Measurements from ENCODE around the genes CSF2 and P4HA2.

GRCh38 chr5:129902680-129903161 lies 1.5 kb upstream of the CHSY3 start:
CAGE:
- cytosol, long polyA minus RNA: no peak
- cytosol, long polyA plus RNA: no peak
- long polyA plus RNA: no peak
- nucleus, long polyA minus RNA: no peak
- nucleus, long polyA plus RNA: no peak

DNA sequence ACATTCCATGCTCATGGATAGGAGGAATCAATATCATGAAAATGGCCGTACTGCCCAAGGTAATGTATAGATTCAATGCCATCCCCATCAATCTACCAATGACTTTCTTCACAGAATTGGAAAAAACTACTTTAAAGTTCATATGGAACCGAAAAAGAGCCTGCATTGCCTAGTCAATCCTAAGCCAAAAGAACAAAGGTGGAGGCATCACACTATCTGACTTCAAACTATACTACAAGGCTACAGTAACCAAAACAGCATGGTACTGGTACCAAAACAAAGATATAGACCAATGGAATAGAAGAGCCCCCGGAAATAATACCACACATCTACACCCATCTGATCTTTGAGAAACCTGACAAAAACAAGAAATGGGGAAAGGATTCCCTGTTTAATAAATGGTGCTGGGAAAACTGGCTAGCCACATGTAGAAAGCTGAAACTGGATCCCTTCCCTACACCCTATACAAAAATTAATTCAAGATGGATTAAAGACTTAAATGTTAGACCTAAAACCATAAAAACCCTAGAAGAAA lies 84.7 kb downstream of the CDC42SE2 start:
CAGE:
- cytosol, long polyA minus RNA: no peak
- cytosol, long polyA plus RNA: no peak
- long polyA plus RNA: no peak
- nucleus, long polyA minus RNA: no peak
- nucleus, long polyA plus RNA: no peak

DNA sequence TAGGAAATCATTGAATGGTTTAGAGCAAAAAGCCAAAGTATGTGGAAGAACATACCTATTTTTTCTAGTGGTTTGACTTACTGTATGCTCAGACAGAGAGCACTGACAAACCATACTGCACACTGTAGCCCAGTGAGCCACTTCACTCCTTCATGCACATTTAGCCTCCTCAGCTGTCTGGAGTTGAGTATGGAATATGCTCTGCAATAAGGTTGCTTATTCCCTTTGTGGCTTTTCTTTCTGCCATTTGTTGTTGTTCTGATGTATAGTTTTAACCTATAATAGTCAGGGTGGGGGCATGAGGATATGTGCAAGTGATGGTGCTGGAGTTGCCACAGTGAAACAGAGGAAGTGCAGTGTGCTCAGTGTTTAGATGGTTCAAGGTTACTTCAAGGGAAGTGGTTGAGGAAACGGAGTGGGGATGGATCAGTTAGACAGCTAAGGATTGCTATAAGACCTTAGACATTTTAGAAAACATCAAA lies 100.7 kb downstream of the CDC42SE2 start:
CAGE:
- cytosol, long polyA minus RNA: no peak
- cytosol, long polyA plus RNA: no peak
- long polyA plus RNA: no peak
- nucleus, long polyA minus RNA: no peak
- nucleus, long polyA plus RNA: no peak

CAGE:
- cytosol, long polyA minus RNA: no peak
- cytosol, long polyA plus RNA: no peak
- long polyA plus RNA: no peak
- nucleus, long polyA minus RNA: start-site peak on the minus strand at chr5:131504670-131504702, 20 reads
- nucleus, long polyA plus RNA: no peak
Measured at GRCh38 chr5:131504456-131504878, 130.6 kb downstream of the RAPGEF6 start.

DNA sequence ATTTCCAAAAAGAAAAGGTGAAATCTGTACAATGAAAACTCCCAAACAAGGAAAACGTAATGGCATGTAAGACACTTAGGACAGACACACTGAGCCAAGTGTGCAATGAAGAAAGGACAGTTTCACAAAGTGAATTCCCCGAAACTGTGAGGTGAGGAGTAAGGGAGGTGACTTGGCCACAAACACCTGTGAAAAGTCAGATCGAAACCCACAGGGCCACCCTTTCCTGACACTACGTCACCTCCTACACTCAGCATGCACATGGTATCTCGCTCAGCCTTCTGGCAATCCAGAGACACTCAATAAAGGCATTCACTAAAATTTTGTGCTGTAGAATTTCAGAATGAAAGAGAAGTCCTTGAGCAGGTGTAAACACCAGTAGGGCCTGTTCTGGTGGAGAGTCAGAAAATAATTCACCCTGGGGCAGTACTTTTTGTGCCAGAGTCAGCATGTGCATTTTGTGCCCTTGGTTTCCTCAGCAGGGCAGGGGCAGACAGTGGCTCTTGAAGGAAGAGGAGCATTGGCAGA lies 8.8 kb upstream of the ACSL6 start:
CAGE:
- cytosol, long polyA minus RNA: no peak
- cytosol, long polyA plus RNA: no peak
- long polyA plus RNA: no peak
- nucleus, long polyA minus RNA: no peak
- nucleus, long polyA plus RNA: no peak

GRCh38 chr5:132073497-132073911 lies at the start of gene CSF2:
Gene CSF2, plus strand, starts transcription at chr5:132073789.
CAGE:
- cytosol, long polyA minus RNA: start-site peak on the plus strand at chr5:132073795-132073800, 22 reads
- cytosol, long polyA plus RNA: start-site peak on the plus strand at chr5:132073788-132073796, 1,094 and 44 reads in 2 replicates
- long polyA plus RNA: no peak
- nucleus, long polyA minus RNA: start-site peak on the plus strand at chr5:132073799-132073804, 10 reads
- nucleus, long polyA plus RNA: no peak

DNA sequence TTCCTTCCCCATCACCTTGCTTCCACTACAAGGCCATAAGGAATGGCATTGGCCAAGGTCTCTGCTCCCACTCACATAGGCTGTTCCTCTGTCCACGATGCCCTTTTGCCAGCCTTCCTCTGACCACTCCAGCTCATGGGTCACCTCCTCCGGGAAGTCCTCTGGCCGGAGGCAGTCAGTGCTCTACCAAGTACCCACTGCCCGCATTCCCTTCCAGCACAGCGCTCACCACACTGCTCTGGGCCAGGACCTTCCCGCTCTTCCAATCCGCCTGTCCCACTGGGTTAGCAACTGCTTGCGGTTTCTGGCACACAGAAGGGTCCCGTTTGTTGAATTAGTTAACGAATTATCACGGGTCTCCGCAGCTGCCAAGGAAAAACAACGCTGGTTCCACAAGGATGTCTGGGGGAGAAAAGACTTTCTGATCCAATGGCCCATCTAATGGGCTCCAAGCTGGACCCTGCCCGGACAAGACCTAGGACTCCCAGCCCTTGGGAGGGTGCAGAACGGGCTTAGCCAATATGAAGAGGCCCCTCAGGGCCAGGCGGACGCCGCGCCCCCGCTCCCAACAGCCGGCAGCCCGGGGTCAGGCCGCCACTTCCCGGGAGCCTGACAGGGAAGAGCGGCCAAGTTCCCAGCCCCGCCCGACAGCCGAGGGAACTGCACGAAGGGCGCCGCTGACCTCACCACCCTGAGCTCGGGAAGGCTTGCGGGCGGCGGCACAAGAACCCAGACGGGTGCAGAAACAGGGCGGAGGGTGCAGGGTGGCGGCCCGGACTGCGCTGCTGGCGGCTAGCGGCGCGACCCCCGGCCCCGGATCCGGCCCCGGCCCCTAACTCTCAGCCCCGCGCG lies 570 bp downstream of the P4HA2 start:
CAGE:
- cytosol, long polyA minus RNA: no peak
- cytosol, long polyA plus RNA: no peak
- long polyA plus RNA: no peak
- nucleus, long polyA minus RNA: start-site peak on the minus strand centred at position 443 of the sequence, 40 bp wide, 56 reads
- nucleus, long polyA plus RNA: no peak

DNA sequence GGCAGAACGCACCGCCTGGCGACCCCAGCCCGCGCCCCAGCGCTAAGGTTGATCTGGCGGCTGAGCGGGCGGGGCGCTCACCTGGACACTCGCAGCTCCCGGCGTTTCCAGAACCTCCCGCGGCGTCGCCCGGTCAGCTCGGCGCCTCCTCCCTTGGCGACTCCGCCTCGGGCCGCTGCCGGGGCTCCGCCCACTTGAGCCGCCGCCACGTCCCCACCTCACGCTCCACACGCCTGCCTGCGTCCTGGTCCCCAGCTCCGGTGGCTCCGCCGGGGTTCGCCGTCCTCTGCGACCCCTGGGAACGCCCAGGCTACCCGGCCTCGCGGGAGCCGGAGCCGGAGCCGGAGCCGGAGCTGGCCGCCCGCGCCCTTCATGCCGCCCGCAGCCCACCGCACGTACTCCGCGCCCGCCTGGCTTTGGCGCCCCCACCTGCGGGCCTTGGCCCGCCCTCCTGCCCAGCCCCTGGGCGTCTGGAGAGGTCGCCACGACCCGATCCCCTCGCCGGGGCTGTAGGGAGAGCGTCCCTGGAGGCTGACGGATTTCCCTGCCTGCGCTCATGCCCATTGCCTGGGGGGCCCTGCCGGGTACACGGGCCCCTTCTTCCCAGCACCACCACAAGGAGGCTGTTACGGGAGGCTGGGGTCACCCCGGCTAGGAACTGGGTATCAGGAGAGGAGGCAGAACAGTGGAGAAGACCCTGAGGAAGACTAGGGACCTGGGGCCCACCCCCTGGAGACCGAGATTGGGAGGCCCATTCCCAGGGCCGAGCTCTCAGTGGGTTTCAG lies at the start of gene P4HA2:
TSS of gene P4HA2 (minus strand) at position 145 of the 785 bp plus-strand sequence.
CAGE:
- cytosol, long polyA minus RNA: start-site peak on the minus strand centred at position 105 of the sequence, 16 bp wide, 80 reads
- cytosol, long polyA plus RNA: start-site peak on the minus strand centred at position 106 of the sequence, 32 bp wide, 400 and 44 reads in 2 replicates
- long polyA plus RNA: start-site peak on the minus strand centred at position 113 of the sequence, 61 bp wide, 2,517 and 2,182 reads in 2 replicates
- nucleus, long polyA minus RNA: start-site peak on the minus strand centred at position 99 of the sequence, 89 bp wide, 687 reads
- nucleus, long polyA plus RNA: start-site peak on the minus strand centred at position 95 of the sequence, 82 bp wide, 2,075 and 2,710 reads in 2 replicates

CAGE:
- cytosol, long polyA minus RNA: no peak
- cytosol, long polyA plus RNA: no peak
- long polyA plus RNA: no peak
- nucleus, long polyA minus RNA: no peak
- nucleus, long polyA plus RNA: no peak
Measured at GRCh38 chr5:132251178-132251971, 6.1 kb upstream of the PDLIM4 start.

GRCh38 chr5:132273979-132274477 lies 16.5 kb downstream of the PDLIM4 start:
CAGE:
- cytosol, long polyA minus RNA: no peak
- cytosol, long polyA plus RNA: no peak
- long polyA plus RNA: no peak
- nucleus, long polyA minus RNA: no peak
- nucleus, long polyA plus RNA: no peak

CAGE:
- cytosol, long polyA minus RNA: no peak
- cytosol, long polyA plus RNA: no peak
- long polyA plus RNA: no peak
- nucleus, long polyA minus RNA: no peak
- nucleus, long polyA plus RNA: no peak
Measured at GRCh38 chr5:132368218-132368759, 1.2 kb upstream of the SLC22A5 start.

DNA sequence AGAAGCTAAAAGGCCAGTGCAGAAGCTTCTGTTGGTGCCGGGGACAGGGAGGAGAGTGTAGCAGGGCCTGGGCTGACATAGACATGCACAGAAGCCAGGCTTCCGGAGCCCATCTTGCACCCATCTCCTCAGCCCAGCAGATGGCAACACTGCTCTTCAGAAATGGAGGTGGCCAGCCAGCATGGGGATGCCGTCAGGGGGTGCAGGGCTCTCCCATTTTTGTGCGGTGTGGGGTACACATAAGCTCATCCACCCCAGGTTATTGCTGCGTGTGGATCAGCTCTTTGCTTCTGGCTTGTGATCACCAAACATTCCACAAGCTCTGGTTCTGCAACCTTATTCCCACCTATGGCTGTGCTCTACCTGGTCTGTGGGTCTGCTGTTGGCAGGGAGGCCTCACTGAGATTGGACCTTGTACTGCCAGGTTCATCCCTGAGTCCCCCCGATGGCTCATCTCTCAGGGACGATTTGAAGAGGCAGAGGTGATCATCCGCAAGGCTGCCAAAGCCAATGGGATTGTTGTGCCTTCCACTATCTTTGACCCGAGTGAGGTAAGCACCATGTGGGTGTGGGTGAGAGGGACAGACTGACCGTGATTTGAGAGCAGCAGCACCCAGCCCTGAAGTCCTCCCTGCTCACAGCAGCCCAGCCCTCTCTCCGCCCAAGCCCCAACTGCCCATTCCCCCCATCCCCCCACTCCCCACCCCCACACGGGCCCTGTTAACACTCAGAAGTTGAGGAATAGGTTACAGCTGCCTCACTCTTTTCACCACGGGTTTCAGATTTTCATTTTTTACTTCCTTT lies 17.3 kb downstream of the SLC22A5 start:
CAGE:
- cytosol, long polyA minus RNA: no peak
- cytosol, long polyA plus RNA: no peak
- long polyA plus RNA: no peak
- nucleus, long polyA minus RNA: no peak
- nucleus, long polyA plus RNA: no peak

GRCh38 chr5:132392293-132392790 lies 22.8 kb downstream of the SLC22A5 start:
CAGE:
- cytosol, long polyA minus RNA: no peak
- cytosol, long polyA plus RNA: no peak
- long polyA plus RNA: no peak
- nucleus, long polyA minus RNA: no peak
- nucleus, long polyA plus RNA: no peak

GRCh38 chr5:132422630-132423203 lies 53.2 kb downstream of the SLC22A5 start:
CAGE:
- cytosol, long polyA minus RNA: no peak
- cytosol, long polyA plus RNA: no peak
- long polyA plus RNA: no peak
- nucleus, long polyA minus RNA: no peak
- nucleus, long polyA plus RNA: no peak

DNA sequence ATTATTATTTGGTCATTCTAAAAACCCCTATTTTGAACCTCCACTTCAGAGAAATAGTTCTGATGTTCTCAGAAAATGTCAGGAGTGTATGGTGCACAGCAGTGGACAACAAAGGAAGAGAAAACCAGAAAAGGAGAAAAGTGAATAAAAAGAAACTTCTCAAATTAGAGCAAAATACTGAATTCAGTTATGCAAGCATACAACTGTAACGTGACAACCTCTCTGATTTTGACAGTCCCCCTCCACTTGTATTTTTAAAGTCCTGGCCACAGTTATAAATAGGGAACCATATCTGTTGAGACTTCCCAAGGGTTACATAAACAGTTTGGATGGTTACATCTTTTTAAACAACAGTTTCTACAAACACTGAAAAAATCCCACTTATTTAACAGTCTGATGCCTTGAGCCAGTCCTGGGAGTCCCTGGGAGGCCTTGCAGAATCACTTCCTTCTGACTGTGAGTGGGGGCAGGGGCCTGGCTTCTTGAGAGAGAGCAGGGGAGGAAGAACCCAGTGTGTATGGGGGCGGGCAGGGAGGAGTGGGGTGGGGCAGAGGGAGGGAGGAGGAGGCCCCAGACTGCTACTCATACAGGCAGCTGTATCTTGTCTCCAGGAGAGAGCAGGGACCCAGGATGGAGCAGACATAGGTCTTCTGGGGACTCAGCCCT lies 53.1 kb downstream of the IRF1 start:
CAGE:
- cytosol, long polyA minus RNA: no peak
- cytosol, long polyA plus RNA: no peak
- long polyA plus RNA: no peak
- nucleus, long polyA minus RNA: no peak
- nucleus, long polyA plus RNA: no peak

DNA sequence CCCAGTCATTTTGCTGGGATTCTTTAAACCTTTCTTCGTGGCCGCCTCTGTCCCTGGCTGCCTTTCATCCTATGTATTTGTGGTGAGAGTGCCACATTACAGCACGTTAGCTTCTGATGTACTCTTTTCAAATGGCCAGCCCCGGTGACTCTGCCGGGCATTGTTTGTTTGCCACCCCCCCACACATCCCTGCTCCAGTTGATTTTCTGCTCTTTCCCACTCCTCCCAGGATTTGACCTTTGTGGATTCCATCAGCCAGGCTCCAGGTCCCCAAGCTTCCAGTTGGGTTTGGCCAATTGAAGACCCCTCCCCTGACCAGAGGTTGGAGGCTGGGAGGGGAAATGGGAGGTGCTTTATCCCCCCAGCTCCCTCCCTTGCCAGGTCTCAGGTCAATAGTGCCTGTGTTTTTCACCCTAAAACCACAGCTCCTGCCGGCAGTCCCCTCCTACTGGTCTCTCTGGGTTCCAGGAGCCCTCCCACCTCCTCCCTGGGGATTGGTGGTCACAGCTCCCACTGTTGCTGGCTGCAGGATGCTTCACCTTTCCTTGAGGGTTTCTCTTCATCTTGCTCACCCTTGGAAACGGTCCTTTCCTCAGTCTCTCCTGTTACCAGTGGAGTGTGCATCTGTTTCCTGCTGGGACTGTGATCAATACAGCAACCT lies 34.9 kb downstream of the IRF1 start:
CAGE:
- cytosol, long polyA minus RNA: no peak
- cytosol, long polyA plus RNA: no peak
- long polyA plus RNA: no peak
- nucleus, long polyA minus RNA: no peak
- nucleus, long polyA plus RNA: no peak

CAGE:
- cytosol, long polyA minus RNA: no peak
- cytosol, long polyA plus RNA: no peak
- long polyA plus RNA: no peak
- nucleus, long polyA minus RNA: no peak
- nucleus, long polyA plus RNA: no peak
Measured at GRCh38 chr5:132491913-132492608, 1.5 kb upstream of the IRF1 start.

CAGE:
- cytosol, long polyA minus RNA: start-site peak on the plus strand at chr5:132609141-132609193, 24 reads
- cytosol, long polyA plus RNA: no peak
- long polyA plus RNA: no peak
- nucleus, long polyA minus RNA: no peak
- nucleus, long polyA plus RNA: no peak
Measured at GRCh38 chr5:132608830-132609445, 49.0 kb upstream of the IL13 start.

DNA sequence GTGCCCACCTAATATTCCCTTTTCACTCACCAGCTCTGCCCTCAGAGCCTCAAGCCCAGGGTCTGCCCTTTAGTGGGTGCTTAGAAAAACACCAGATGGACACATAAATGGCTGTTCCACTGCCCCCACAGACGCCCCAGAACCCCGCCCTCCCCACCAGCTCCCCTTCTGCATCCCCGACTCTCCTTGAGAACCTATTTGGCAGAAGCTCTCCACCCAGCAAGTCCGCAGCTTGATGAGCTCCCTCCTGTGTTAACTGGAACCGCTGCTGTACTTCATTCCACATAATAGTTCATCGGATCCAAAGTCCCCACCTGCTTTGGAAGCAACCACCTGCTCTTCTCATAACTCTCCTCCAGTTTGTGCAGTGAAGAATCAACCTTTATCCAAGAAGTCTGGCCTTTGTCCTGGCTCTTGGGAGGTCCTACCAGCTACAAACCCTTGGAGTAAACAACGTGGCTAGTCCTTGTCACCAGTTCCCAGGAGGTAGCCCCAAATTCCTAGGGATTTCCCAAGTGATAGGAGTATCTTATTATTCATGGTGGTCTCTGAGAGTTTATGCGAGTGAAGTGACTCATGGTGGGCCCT lies 3.9 kb upstream of the IL4 start:
CAGE:
- cytosol, long polyA minus RNA: no peak
- cytosol, long polyA plus RNA: no peak
- long polyA plus RNA: no peak
- nucleus, long polyA minus RNA: no peak
- nucleus, long polyA plus RNA: no peak

CAGE:
- cytosol, long polyA minus RNA: no peak
- cytosol, long polyA plus RNA: no peak
- long polyA plus RNA: no peak
- nucleus, long polyA minus RNA: no peak
- nucleus, long polyA plus RNA: no peak
Measured at GRCh38 chr5:132753181-132753634, 6.0 kb downstream of the CCNI2 start.

Measured in keratinocyte (primary cell).